ENCODE measurements around a stretch of chr2.

DNA sequence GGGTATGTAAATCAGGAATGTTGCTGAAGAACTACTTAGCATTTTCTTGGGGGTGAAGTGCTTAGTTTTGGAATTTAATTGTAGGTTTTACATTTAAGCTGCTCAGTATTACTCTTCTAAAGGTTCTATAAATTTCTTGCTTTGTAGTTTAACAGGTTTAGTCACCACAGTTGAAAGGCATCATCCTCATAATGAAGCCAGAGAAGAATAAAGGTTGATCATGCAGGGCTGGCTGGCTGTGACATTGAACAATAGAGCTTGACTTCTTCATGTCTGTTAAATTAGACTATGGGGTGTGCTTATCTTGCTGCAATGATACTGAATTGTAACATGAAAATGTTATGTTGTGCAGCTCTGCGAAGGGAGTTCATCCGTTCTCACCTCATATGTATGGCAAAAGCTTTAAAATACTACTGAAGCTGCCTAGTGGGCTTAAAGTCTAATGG is 81.7 kb downstream of the CAMKMT start:
- RRBS: no CpG with 5 or more reads among the region's 2 CpGs

- RRBS: no CpG with 5 or more reads among the region's 29 CpGs
Observed at GRCh38 chr2:44778272-44779346, 162.9 kb upstream of the SIX3 start.

- RRBS: no CpG with 5 or more reads among the region's 4 CpGs
Observed at GRCh38 chr2:44806504-44806794, 135.1 kb upstream of the SIX3 start.

- RRBS: no CpG with 5 or more reads among the region's 5 CpGs
Observed at GRCh38 chr2:44951748-44951988, 10.2 kb downstream of the SIX3 start.

DNA sequence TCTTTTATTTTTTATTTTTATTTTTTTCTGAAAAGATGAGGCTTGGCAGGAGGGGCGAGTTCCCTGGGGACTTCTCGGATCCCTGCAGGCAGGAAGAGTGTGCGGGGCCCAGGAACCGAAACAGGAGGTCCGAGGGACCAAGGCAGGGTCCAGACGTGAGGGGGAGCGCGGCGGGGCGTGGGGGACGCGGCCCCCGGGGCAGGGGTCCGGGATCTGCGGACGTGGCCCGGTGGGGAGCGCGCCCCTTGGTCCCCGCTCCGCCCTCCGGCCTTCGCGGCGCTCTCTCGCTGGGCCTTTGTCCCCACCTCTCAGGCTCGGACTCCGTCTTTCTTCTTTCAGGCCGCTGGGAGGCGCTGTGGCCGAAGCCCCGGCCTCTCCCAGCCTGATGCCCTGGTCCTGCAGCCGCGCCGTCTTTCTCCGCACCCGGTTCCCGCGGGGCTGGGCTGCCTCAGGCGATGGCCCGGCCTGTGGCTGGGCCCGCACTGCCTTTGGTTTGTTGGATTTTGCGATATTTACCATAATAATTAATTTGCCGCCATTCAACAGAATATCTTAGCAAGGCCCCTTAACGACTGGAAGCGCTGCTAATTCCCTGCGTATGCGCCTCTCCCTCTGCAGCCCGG is 10.6 kb downstream of the SIX3 start:
- RRBS: 5% methylated on average over 21 of the region's 49 CpGs

DNA sequence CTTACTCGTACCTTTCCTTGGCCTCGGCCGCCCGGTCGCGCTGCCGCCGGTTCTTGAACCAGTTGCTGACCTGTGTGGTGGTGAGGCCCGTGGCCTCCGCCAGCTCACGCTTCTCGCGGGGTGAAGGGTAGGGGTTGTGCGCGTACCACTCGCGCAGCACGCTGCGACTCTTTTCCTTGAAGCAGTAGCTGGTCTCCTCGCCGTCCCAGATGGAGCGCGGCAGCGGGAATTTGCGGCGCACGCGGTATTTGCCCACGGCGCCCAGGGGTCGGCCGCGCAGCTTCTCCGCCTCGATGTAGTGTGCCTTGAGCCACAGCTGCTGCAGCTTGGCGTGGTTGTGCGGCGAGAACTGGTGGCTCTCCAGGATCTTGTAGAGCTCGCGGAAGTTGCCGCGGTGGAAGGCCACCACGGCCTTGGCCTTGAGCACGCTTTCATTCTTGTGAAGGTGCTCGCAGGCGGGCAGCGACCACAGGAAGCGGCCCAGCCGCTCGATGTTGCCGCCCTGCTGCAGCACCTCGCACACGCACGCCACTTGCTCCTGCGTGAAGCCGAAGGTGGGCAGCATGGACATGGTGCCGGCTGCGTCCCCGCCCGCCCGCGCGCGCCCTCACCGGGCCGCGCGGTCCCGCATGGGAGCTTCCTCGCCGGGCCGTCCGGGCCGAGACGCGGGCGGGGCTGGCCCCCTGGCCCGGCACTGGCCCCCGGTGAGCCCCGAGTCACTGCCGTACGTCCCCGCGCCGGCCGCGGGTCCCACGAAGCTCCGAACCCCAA is 527 bp downstream of the SIX2 start:
- RRBS: 2% methylated on average over 29 of the region's 89 CpGs

DNA sequence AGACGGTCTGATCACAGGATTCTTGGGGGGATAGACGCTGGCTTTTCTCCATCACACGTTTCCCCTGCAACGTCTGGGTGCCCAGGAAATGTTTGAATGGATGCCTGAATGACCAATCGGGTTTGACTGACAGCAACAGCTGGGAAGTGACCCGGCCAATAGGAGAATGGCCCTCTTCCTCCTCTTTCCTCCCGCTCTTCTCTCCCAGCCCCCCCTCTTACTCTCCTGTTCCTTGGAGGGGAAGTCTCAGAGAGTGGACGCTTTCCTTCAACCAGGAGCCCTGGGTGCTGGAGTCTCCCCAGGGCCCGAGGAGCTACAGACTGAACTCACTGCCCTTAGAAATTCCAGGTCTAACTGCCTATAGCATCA is 5.2 kb upstream of the SIX2 start:
- RRBS: no CpG with 5 or more reads among the region's 9 CpGs

GRCh38 chr2:45330748-45330990 is 280.4 kb downstream of the SRBD1 start:
- RRBS: no CpG with 5 or more reads among the region's 1 CpG

DNA sequence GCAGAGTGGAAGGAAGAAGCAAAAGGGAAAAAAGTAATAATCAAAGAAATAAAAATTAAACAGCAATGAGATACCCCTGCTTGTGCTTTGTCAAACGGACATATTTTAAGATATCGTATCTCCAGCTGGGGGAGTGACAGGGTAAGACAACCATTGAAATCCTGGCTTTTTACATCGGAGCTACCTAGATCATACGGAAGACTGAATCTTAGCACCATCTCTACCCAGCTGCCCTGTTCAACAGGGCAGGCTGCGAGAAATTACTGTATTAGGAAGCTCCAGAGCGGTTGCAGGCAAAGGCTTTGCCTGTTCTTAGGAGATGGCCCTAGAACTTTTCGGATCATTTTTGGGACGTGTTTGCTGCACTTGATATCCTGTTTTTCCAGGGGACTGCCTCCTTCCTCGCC is 2.1 kb upstream of the PRKCE start:
- RRBS: no CpG with 5 or more reads among the region's 9 CpGs

GRCh38 chr2:45842697-45843841 is 191.6 kb downstream of the PRKCE start:
- RRBS: no CpG with 5 or more reads among the region's 14 CpGs

DNA sequence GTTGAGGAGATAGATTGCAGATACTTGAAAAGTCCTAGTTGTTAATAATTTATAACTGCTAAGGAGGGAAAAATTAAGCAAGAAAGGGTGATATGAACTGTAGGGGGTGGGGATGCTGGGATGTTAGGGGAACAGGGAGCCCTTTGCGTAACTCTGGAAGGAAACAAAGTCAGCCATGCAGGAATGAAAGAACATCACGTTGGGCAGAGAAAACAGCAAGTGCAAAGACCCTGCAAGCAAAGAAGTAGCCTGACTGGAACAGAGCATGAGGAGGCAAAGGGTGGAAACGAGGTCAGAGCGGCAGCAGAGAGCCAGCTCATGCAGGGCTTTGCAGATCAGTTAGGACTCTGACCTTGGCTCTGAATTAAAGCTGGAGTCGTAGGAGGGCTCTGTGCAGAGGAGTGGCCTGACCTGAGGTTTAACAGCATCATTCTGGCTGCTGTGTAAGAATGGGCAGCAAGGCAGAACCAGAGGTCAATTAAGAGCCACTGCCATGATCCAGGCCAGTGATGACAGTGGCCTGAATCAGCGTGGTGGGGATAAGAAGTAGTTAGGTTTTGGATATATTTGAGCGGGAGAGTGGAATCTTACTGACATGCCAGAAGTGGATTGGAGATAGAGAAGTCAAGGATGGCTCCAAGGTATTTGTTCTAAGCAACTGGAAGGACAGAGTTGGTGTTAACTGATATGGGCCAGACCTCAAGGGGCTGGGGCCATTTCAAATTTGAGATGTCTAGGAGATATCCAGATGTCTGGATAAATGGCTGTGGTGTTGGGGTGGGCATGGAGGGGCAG is 220.8 kb downstream of the PRKCE start:
- RRBS: no CpG with 5 or more reads among the region's 7 CpGs

- RRBS: no CpG with 5 or more reads among the region's 2 CpGs
Observed at GRCh38 chr2:46000233-46000490, 297.0 kb upstream of the EPAS1 start.

DNA sequence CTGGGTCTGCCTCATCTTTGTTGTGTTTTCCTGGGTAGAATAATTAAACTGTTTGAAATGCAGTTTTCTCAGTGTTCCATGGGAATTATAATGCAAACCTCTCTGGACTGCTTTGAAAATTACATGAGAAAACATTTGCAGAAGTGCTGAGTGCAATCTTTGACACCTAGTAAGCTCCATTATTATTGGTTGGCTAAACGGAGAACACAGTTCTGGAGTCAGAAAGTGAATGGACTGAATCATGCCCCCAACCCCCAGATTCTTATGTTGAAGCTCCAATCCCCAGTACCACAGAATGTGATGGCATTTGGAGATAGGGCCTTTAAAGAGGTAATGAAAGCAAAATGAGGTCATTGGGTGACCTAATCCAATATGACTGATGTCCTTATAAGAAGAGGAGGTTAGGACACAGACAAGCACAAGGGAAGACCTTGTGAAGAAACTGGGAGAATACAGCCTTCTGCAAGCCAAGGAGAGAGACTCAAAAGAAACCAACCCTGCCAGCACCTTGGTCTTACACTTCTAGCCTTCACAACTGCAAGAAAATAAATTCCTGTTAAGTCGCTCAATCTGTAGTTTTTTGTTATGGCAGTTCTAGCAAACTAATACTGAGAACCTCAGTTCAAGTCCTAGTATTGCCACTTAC is 200.9 kb upstream of the EPAS1 start:
- RRBS: no CpG with 5 or more reads among the region's 2 CpGs

GRCh38 chr2:46277656-46277992 is 19.6 kb upstream of the EPAS1 start:
- RRBS: no CpG with 5 or more reads among the region's 3 CpGs

DNA sequence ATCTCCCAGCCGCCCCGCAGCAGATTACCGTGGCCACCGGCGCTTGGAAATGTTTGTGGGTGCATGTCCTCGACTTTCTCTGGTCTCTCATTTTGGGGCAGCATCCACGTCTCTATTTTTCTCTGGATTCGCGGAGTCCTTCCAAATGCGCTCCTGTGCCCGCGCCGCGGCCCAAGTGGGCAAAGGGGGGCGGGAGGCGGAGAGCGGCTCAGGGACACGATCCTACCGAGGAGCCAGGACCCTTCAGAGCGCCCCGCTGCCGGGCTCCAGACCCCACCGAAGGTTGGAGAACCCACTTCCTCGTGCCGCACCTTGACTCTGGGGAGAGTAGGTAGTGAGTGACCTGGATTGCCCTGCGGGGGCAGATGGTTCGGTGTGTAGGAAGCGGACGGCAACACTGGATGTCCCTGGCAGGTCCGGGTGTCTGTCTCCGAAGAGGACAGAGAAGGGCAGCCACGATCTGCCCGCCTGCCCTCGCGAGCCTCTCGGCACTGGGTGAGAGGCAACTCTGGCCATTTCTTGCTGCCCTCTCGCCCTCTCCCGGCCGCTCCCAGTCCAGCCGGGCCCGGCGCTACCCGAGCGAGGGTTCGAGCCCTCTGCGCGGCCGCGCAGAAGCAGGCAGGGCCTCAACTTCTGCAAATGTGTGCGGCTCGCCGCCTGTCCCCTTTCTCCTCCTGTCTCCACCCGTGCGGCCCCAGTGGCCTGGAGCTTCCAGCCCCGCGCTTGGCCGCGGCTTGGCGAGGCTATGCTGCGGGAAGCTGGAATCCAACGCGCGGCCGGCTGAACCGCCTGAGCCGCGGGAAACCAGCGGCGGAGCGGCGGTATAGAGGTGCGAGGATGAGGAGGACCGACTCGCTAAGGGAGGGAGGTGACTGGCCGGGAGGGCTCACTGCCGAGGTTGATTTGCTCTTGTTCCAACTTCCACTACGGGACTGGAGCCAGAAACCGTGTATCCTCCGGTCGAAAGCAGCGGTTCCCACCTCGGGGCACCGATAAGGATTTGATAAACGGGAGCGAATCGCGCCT is 1.3 kb downstream of the EPAS1 start:
- RRBS: 2% methylated on average over 19 of the region's 87 CpGs

DNA sequence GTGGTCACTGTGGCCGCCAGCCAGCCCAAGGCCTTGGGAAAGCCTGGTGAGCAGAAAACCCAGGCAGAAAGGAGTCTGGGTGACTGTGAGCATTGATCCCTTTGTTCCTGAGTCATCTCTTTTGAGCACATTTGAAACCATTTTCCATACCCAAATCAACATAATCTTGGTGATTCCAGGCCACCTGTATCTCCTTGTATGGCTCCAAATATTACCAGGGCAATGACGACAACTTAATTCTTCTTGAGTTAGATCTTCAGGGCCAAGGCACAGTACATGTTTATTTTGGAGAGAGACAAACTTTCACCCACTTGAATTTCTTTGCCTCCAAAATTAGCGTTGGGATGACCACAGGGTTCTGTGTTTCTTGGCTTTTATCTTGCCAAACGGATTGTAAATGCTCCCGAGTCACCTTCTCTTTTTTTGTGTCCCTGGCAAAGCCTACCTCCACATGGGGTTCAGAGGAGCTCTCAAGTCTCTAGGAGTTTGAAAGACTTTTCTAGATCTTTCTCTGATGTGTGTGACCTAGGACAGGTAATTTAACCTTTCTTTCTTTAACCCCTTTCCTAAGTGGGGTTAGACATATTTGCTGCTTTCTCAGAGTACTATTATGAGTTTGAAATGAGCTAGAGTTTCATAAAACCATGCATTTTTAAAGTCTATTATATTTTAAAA is 14.7 kb downstream of the EPAS1 start:
- RRBS: no CpG with 5 or more reads among the region's 5 CpGs

DNA sequence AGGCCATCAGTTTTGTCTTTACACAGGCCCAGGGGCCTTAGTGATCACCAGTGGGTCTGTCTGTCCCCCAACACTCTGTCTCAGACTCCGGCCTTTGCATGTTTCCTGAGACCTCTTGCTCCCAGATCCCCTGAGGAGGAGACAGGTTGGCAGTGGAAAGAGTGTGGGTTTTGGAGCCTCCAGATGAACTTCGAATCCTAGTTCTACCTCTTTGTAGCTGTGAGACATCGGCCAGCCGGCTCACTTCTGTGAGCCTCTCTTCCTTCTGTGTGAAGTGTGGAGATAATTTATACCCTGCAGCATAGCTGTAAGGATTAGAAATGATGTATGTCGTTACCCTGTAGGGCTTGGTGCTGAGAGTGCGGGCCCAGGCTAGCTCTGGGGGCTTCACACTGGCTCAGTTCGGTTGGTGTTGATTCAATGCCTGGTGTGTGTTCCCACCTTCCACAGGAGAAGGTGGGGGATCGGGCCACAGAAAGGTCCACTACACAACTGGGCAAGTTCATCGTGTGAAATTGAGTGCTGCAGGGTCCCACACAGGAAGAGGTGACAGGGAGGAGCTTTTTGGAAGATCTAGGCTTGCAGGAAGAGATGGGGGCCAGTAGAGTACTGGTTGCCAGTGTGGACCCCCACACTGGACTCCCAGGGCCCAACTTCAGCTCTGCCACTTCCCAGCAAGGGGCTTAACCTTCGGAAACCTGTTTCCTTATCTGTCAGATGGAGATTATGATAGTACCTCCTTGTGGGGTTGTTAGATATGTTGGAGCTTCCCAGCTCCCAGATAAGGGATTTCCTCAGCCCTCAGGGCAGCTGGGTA is 8.3 kb upstream of the ATP6V1E2 start:
- RRBS: no CpG with 5 or more reads among the region's 10 CpGs

DNA sequence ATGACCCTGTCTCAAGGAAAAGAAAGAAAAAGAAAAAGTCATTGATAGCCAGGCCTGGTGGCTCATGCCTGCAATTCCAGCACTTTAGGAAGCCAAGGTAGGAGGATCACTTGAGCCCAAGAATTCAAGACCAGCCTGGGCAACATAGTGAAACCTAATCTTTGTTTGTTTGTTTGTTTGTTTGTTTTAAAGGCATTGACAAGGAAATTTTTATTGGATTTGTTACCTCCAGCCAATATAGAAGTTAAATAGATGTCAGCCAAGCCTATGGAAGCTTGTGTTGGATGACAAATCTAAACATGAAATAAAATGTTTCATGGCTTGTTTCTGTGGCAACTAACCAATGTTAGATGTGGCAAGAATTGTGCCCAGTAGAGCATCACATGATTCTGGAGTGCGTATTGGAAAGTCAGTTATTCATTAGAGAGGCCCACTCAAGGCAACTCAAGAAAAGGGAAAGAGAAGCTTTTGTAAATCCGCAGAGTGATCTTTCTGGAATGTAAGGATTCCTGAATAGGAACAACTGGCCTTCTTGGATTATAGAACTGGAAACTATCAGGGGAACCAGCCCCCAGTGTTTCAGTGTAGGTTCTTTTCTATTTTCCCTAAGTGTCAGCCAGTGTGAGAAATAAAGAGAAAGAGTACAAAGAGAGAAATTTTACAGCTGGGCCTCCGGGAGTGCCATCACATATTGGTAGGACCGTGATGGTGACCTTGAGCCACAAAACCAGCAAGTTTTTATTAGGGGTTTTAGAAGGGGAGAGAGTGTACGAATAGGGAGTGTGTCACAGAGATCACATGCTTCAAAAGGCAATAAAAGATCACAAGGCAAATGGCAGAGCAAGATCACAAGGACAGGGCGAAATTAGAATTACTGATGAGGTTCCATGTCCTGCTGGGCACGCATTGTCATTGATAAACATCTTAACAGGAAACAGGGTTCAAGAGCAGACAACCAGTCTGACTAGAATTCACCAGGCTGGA is 25.3 kb downstream of the CRIPT start:
- RRBS: no CpG with 5 or more reads among the region's 7 CpGs

DNA sequence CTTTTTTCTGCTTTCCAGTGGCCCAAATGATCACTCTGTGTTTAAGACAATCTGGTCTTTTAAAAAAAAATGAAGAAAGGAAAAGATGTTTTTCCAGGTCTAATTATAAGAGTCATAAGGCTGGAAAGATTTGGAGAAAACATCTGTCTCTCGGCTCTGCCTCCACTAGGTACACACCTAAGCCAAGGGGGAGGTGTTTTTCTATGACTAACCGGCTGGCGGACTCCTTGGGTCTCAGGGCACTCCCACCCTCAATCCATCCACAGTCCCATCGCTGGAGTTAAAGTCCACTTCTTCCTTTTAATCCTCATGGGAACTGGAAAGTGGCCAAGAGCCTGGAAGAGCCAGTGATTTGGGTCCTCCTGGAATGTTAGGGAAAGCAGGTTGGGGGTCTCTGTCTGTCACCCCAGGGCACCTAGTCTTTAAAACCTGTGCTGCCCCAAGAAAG is 66.6 kb downstream of the MCFD2 start:
- RRBS: no CpG with 5 or more reads among the region's 4 CpGs

DNA sequence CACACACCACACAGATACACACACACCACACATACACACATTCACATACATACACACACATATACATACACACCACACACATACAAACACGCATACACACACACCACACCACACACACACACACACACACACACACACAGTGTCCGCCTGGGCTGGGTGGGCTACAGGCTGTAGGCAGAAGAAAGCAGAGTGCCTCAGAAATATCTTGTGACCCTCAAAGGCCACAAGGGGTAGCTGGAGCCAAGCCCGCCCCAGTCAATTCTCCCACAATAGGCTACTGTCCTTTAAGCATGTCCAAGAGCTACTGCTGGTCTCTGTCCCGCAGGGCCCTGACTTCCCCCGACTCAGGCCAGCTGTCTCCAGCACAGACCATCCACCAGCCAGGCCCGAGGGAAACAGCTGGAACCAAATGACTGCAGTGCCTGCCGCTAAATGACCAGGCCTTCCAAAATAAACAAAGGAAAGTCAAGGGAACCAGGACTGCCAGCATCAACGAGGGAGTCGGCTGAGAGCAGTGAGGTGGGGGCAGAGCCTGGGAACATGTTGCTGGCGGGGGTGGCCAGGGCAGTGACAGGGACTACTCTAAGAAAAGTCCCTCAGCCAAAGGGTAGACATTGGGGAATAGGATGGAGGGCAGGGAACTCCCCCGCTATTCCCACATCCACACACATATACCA is 36.7 kb downstream of the MCFD2 start:
- RRBS: no CpG with 5 or more reads among the region's 11 CpGs

All from epithelial cell of esophagus (primary cell).